ENCODE measurements around the gene ACSL1.

GRCh38 chr4:183618388-183619002 lies 40.5 kb downstream of the RWDD4 start:
- PRO-cap, result no peak

GRCh38 chr4:183619091-183619987 lies 39.6 kb downstream of the RWDD4 start:
- PRO-cap, result no peak

GRCh38 chr4:183631421-183632073 lies 27.4 kb downstream of the RWDD4 start:
- PRO-cap, result no peak

GRCh38 chr4:184020050-184020631 lies 115.0 kb downstream of the STOX2 start:
- PRO-cap, result no peak

- PRO-cap, result no peak
These were observed 134.8 kb downstream of the STOX2 start for GRCh38 chr4:184039802-184040398.

GRCh38 chr4:184348320-184349200 lies 125.8 kb downstream of the IRF2 start:
- PRO-cap, result bidirectional peak, plus-strand start at chr4:184349031, minus-strand start at chr4:184348811

DNA sequence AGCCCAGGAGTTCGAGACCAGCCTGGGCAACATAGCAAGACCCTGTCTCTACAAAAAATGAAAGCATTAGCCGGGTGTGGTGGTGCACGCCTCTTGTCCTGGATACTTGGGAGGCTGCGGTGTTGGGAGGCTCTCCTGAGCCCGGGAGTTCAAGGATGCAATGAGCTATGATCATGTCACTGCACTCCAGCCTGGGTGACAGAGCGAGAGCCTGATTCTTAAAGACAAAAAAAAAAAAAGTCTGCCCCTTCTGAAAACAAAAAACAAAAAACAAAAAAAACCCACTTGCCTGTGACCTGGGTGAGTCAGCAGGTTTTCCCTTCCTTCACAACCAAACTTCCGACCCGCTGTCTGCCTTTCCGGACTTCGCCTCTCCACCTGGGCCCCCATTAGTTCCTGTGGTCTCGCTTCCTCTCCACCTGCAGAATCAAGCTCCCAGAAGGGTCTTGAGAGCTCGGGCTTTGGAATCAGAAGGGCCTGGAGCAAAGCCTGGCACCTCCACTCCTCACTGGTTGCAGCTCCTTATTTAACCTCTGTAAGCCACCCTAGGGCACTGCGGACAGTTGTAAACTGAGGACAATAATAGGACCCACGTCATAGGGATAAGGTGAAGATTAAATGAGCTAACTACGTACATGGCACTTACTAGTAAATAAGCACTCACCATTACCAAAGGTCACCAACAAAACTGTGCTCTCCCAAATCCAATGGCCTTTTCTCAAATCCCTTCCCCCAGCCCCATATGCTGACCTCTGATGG lies 64.5 kb downstream of the IRF2 start:
- PRO-cap, result no peak

DNA sequence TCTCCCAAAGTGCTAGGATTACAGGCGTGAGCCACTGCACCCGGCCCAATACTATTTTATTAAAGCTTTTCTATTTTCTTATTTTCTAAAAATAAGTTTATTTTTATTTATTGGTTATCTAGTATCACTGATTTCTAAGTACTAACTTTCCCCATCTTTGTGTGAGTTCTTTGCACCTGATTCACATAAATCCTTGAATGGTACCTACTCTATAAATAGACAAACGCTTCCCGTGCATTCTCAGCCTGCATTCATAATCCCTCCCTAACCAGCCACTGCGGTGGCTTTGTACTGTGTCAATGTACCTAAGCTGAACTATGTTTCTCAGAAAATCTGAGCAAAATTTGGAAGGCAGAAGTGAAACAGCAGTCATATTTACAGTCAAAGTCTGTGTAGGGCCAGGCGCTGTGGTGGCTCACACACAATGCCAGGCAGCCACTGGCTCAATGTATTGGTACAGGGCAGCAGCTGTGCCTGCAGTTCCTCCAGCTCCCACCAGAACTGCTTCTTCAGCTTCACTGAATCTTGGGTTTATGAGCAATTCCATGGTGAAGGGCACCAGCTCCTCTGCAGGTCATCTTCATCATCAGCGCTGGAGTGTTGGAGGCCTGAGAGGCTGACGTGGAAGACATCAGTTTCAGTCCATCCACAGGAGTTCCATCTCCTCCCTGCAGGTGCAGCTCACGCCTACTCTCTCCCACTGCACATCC lies 32.2 kb upstream of the IRF2 start:
- PRO-cap, result no peak

GRCh38 chr4:184548338-184549000 lies 74.1 kb upstream of the IRF2 start:
- PRO-cap, result no peak

DNA sequence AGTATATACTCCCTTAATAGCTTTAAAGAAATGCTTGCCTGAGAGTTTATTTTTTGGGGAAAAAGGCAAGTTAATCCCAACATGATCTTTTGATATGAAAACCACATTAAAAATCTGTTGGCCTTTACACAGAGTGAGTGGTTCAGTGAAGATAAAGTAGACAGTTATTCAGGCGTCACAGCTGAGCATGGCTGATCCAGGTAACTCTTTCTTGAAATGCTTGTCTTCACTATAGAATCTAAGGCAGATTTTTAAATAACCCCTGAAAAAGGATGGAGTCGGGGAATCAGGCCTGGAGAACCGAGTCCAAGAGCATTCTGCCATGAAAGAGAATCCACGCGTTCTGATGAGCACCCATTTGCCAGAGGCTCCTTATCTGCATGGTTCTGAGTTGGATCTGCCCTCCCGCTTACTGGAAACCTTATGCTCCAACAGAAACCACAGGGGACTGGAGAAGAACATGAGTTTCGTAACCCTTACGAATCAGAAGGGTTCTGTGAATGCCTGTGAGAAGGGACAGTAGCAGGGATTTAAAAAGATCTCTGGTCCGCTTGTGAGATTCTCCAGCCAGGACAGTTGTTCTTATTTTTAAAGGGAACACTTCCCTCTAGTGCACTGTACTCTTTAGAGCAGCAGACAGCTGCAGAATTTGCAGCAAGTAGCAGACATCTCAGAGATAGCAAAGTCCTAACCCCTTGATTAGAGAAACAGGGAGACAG lies 22.4 kb upstream of the CENPU start:
- PRO-cap, result no peak

- PRO-cap, result no peak
These were observed 40.1 kb upstream of the CENPU start for GRCh38 chr4:184773934-184774519.

- PRO-cap, result no peak
These were observed 41.8 kb upstream of the CENPU start for GRCh38 chr4:184775442-184776295.

DNA sequence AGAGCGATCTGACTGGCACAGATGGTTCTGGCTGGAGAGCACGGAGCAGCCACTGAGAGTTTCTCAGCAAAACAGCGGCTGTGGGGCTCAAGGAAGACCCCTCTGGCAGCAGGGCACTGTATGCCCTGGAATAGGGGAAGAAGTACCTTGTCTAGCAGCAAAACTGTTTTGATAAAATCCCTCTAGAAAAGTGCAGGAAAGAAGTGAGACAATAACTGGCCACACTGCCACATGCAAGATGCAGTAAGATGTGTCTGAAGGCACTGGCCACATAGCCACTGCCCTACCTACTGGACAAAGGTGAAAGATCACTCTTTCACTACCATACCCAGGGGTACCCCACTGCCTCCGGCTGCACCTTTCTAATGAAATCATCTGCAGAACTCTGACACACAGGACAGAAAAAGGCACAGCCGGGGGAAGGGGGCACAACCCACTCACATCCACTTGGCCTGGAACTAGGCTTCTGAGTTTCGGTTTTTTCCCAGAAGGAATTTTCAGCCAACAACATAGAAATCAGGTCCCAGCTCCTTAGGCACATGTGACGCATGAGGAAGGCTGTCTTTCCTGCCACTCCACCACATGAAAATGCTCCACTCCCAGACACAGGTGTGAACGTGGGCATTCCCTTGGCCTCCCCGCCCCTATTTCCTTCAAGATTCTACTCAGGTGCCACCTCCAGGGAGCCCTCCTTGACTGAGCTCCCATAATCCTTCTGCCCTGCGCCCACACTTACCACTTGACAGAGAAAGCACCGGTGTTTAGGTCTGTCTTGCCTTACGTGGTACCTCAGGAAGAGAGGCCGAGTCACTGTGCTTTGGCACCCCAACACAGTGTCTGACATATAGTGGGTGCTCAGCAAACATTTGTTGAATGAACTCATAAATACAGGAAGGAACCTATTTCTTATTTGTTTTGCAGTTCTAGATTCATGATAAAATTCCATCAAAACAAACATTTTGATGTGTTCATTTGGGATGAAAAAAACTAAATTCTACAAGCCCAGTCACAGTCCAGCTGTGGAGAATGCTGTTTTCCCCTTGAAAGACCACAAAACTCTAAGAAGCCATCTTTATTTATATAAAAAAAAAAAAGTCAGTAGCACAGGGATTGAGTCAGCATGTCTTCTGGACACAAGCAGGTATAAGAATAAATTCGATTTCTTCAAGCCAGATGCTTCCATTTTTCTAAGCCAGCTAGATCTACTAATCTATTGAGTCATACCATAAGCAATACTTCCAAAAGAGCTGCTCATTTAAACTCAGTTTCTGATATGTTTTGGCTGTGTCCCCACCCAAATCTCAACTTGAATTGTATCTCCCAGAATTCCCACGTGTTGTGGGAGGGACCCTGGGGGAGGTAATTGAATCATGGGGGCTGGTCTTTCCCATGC lies 44.5 kb upstream of the CENPU start:
- PRO-cap, result no peak

DNA sequence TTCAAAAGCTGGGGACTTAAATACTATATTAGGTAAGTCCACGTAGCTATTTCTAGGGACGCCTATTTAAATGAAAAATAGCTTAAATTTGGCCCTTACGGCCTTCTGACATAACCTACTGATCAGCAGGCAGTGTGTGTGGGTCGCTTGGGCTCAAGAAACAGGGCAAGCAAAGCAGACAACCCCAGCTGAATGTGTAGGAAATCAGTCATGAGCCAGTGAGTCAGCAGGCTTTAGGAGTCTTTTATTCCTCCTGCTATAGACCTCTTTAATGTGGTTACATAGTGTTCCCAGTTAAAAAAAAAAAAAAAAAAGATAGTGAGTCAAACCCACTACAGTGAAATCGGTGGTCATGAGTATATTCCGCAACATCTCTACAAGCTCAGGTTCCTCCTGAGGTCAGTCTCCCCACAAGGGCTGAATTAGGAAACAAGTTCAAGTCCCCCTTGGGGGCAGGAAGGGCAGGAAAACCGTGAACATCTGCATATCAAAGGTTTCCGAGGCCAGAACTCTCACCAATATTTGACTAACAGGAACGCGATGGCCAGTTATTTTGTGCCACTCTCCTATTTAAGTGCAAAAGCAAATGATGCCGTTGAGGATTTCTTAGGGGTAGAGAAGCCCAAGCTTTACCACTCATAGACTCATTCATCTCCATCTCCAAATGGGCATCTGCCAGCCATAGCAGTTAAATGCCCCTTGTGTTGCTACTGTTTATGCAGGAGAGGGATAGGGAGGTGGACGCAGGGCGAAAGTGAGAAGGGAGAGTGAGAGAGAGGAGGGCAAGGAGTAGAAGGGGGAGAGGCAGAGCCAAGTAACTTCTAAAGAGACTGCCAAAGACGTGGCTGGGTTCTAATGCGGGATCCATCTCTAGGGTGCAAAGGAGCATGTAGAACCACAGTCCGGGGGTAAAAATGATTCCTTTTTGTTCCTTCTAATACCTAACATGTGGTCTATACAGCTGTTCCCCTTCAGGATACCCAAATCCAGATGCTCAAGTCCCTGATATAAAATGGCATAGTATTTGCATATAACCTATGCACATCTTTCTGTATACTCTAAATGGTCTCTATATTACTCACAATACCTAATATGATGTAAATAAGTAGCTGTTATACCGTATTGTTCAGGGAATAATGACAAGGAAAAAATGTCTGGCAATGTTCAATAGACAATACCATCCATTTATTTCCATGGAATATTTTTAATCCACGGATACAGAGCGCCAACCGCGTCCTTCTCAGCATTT lies 32.4 kb downstream of the ACSL1 start:
- PRO-cap, result no peak

DNA sequence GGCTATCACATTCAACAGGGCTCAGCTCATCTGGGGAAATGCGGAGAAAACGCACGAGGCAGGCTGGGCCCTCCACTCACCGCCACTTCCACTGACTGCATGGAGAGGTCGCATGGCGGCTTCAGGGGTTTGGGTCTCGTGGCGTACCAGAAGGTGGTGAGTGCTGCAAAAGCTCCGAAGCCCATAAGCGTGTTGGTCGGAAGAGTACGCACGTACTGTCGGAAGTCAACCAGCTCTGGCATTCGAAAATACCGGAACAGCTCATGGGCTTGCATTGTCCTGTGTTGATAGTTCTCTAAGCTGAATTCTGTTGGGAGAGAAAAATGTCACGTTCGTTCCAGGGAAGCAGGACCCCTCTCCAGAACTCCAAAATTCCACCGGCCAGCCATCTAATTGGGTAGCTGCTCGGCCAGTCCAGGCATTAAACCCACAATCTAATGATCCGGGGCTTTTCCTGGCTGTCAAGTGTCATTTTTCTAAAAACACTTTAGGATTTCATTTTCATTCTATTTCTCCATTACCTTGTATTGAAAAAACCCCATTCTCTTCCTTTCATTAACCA lies 22.4 kb downstream of the ACSL1 start:
- PRO-cap, result no peak

DNA sequence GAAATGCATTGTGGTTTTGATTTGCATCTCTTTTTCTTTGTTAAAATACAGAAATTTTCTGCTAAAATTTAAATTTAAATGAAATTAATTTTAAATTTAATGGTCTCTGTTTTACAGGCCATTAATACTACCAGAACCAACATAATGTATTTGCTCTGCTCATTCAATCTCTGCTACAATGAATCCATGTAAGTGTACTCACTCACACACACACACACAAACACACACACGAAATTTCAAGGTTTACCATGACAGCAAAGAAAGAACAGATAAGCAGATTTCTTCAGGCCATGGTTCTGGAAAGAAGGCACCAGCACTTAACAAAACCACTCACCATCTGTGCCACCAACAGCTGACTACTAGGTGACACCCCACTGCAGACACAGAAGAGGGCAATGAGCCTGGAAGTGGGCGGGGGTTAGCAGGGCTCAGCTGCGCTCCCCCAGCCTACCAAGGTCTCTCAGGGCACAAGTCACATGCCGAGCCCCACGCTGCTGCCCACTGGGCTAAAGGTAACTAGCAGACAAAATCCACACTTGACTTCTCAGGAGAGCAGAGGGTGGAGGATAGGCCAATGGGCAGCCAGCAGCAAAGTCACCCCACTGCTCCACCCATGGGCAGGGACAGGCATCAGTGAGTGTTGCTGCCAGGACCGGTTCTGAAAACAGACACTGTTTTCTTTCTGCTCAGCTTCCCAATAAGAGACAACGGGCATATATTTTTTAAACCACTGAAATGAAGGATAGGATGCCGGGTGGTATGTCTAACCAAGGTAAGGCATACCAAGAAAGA lies 20.4 kb downstream of the ACSL1 start:
- PRO-cap, result bidirectional peak, plus-strand start at position 640 of the sequence, minus-strand start at position 361 of the sequence

- PRO-cap, result no peak
These were observed 1.7 kb downstream of the ACSL1 start for GRCh38 chr4:184824016-184824516.

DNA sequence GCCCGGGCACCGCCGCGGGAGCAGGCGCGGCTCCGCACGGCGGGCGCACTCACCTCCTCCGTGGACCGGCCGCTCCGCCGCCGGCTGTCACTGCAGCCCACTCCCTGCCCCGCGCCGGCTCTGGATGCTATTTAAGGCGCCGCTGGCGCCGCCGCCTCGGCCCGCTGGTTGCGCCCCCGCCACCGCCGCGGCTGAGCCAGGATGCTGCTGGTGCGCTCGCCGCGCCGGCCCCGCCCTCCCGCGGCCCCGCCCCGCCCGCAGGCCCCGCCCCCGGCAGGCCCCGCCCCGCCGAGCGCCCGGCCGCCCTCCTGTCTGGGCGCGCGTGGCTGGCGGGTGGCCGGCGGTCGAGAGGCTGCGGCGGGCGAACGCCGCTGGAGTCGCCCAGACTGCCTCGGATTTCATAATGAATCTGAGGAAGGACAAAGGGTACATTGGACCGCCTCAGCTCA lies at the start of gene ACSL1:
Gene ACSL1, minus strand, starts transcription at position 106 of the 449 bp plus-strand sequence.
- PRO-cap, result bidirectional peak, plus-strand start at position 311 of the sequence, minus-strand start at position 106 of the sequence

- PRO-cap, result no peak
These were observed 834 bp upstream of the ACSL1 start for GRCh38 chr4:184826312-184827291.

DNA sequence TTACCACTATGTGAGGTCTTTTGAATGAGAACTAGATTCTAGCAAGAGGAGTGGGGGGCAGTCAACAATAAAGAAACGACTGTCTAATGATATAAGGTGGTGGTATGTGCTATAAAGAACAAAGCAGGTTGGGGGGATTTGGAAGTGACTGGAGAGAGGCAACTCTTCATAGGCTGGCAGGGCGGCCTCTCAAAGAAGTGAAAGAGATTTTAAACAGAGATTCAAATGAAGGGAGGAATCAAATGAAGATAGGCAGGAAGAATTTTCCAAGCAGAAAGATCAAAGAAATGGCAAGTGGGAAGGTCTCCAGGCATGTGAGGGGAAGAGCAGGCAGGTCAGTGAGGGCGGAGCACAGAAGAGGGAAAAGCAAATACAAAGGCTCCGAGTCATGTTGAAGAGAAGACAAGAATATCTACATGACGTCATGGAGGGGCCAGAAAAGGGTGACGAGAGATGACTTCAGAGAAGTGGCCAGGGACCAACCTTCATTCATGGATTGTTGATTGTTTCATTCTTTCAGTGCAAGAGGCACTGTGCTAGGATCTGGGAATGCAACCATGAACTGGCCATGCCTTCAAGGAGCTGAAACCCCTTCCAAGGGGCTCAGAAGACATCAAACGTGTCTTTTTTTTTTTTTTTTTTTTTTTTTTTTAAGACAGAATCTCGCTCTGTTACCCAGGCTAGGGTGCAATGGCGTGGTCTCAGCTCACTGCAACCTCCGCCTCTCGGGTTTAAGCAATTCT lies 13.0 kb upstream of the ACSL1 start:
- PRO-cap, result no peak

All from bile duct (tissue), 1 donor.